HT-29 (cell line): ENCODE measurements around the gene NDFIP2.

- RAMPAGE, long total RNA = no peak
Observed at GRCh38 chr13:77018512-77018988, 8.4 kb downstream of the FBXL3 start.

- RAMPAGE, long total RNA = no peak
Observed at GRCh38 chr13:77050375-77051188, 23.6 kb upstream of the FBXL3 start.

- RAMPAGE, long total RNA = no peak
Observed at GRCh38 chr13:77165218-77165706, 138.3 kb upstream of the FBXL3 start.

- RAMPAGE, long total RNA = no peak
Observed at GRCh38 chr13:77176358-77177027, 149.5 kb upstream of the FBXL3 start.

DNA sequence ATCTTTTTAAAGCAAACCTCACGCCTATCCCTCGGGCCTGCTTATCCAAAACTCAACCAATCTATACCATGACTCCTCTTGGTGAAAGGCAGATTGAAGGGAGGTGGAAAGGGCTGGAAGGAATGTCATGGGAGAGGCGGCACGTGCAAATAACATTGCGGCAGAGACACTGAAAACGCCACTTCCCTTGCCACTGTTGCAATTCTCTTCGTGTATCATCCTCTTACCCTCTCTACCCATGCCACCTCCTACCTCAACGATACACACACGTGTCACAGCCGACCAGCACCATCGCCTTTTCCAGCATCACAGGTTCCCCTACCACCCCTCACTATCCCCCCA, 1.0 kb downstream of the MYCBP2 start:
- RAMPAGE, long total RNA = no peak

DNA sequence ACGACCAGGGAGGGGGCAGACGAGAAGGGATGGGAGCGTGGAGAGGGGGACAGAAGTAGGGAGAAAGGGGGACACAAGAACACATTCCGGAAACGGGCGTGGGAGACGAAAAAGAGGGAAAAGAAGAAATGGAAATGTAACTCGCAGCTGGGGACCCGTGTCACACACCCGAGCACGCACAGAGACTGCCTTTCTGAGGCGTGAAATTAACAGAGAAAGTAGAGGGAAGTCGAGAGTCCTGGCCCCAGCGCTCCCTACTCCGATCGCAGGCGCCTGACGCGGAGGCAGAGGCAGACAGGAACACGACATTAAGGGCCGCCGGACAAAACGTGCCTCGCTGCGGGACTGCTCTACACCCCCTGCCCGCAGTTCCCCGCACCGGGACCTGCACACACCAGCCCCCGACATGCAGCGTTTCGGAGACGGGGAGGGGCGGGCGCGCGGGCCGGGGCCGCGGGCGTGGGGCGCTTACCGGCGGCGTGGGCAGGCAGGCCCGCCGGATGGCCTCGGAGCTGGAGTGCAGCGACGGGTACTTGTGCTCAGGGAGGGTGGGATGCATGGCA, 539 bp downstream of the POU4F1 start:
- RAMPAGE, long total RNA = no peak

- RAMPAGE, long total RNA = no peak
Observed at GRCh38 chr13:78655637-78656236, 3.2 kb downstream of the OBI1 start.

DNA sequence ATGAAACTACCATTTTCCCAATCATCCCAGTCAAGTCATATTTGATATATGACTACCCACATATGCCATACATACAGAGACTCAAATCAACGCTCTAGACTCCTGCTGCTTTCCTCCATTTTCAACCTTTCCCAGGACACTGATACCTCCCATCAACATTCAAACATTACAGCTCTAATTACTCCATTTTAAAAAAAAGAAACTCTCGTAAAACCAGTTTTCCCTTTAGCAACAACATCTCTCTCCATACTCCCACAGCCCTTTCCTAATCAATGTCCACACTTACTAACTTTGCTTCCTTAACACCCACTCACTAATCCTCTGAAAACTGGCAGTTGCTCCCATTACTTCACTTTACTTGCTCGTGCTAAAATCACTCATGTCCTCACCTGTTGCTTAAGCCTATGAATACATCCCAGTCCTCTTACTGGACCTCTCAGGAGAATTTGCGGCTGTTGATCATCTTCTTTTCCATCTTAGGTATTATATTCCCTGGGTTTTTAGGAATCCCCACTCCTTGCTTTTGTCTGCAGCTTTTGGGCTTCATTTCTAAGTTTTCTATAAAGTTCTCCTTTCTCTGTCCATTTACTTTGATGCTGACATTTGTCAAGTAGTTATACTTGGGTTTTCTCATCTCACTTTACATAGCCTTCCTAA, 44.8 kb downstream of the RBM26 start:
- RAMPAGE, long total RNA = no peak

DNA sequence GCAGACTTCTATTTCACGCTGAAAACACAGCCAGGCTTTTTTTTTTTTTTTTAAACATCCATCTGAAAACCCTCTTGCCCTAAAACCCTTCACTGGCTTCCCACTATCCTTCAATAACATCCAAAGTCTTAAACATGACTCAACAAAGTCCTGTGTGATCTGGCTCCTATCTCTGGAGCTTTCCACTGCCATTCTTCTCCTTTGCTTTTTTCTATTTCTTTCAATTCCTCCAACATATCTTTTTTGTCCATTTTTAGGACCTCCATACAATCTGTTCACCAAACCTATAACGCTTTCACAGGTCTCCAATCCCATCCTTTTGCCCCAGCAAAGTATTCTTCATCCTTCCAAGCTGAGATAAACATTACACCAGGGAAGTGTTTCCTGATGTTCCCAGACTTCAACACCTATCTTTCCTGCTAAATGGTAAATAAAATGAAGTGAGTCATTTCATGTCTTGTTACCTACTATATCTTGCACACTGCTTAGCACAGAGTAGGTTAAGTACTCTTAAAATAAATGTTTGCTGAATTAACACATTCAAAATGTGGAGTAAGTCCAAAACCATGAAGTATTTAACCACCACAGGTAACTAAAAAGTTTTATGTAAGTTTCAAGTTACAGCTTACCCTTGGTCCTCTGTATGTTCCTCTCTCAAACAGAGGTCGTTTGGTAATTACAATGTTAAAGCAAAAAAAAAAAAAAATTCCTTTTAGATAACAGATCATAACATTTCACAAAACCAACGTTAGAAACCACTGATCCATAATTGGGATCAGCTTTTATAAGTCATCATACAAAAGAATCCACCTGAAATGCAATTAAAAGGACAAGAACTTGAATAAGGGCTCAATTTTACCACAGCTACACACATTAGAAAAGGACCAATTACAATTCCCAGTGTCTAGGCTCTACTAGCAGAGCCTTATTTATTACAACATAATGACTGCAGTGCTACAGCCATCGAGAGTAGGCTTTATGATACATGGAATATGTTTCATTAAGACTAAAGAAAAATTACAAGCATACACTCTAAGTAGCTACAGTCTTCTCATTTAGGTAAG, 3.3 kb downstream of the RBM26 start:
- RAMPAGE, long total RNA = no peak

GRCh38 chr13:79404048-79404902, 1.8 kb downstream of the RBM26 start:
- RAMPAGE, long total RNA = no peak

GRCh38 chr13:79440943-79441584, 35.0 kb upstream of the RBM26 start:
- RAMPAGE, long total RNA = no peak

DNA sequence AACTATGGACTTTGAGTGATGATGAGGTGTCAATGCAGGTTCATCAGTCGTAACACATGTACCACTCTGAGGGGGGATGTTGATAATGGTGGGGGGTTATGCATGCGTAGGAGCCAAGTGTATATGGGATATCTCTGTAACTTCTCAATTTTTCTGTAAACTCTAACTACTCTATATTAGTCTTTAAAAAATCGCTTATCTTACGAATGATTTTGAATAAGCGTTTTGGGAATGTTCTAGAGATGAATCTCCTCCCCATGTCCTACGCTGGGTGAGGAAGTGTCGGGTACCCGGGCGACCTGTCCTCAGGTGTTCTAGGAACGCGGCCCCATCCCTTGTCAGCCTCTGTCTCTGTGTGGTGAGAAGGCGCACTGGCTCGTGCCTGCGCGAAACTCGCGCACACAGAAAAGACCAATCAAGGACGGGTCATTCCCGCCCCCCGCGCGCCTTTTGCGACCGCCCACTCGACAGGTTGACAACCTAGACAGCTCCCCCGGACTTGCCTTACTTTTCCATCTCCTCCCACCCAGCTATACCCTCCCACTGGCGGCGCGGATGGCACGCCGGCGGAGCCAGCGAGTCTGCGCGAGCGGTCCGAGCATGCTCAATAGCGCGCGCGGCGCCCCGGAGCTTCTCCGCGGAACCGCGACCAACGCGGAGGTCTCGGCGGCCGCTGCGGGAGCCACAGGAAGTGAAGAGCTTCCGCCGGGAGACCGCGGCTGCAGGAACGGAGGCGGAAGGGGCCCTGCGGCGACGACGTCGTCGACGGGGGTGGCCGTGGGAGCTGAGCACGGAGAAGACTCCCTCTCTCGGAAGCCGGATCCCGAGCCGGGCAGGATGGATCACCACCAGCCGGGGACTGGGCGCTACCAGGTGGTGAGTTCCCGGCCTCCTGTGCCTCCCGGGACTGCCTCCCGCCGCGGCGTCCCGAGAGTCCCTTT, at the start of gene NDFIP2:
Gene NDFIP2, plus strand, starts transcription at position 507 of the 941 bp plus-strand sequence.
- RAMPAGE, long total RNA = no peak

GRCh38 chr13:79484952-79485657, 4.2 kb downstream of the NDFIP2 start:
- RAMPAGE, long total RNA = no peak

- RAMPAGE, long total RNA = no peak
Observed at GRCh38 chr13:79780160-79780581, 299.2 kb downstream of the NDFIP2 start.

GRCh38 chr13:79936480-79937306, 404.2 kb downstream of the SPRY2 start:
- RAMPAGE, long total RNA = no peak

DNA sequence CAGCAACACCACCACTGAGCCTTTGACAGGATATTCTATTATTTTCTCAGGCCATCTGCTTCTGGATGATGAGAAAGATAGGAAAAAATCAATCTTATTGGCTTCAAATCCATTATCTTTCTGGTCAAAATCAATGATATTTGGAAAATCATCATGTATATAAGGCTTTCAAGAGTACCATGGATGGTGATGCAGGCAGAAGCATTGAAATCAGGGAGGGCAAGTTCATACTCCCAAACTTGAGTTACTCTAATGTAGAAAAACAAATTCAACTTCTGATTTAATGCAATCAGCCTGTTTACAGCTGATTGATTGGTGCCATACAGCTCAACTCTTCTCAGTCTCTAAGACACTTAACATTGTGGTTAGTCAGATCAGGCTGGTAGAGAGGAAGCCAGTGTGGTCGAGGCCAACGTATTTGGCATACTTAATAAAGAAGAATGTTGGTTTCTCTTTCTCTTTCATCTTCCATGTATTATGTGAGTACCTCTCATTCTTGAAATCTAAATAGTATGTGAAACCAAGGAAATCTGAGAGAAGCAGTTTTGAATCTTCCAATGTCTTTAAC, 254.9 kb upstream of the SLITRK1 start:
- RAMPAGE, long total RNA = no peak

DNA sequence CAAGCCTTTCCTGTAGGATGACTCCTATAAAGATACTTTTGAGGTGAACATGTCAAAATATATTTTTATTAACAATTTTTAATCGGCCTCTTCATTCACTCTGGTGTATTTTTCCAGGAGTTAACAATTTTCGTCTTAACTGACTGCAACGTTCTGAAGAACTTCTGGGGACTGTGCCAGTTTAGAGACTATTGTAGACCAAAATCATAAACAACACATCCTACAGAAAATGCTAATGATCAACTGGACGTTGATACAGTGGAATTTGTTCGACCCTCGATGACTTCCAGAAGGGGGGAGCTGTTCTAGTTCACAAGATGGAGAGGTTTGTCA, 264.0 kb upstream of the GPC5 start:
- RAMPAGE, long total RNA = no peak

GRCh38 chr13:91154451-91155041, 243.9 kb upstream of the GPC5 start:
- RAMPAGE, long total RNA = no peak

- RAMPAGE, long total RNA = no peak
Observed at GRCh38 chr13:91174828-91175939, 223.2 kb upstream of the GPC5 start.

DNA sequence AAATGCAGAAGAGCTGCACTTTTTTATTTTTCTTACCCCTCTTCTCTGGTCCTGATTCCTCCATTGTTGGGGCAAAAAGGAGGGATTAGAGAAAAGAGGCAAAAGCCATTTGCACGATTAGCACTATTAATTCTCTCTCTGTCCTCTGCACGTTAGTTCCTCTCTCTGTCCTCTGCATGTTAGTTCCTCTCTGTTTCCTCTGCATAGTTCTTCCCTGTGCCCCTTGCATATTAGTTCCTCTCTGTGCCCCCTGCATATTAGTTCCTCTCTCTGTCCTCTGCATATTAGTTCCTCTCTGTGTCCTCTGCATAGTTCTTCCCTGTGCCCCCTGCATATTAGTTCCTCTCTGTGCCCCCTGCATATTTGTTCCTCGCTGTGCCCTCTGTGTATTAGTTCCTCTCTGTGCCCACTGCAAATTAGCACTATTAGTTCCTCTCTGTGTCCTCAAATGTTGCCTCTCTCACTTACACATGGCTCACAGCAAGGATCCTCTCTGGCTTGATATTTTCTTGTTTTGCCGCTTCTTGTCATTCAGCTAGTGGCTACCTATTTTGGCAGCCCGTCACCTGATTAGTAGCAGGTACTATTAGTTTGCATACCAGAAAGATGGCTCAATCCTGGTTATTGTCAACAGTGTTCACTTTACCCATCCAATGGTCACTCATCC, 847.1 kb upstream of the GPC6 start:
- RAMPAGE, long total RNA = no peak